PFSK-1 (cell line): Measurements from ENCODE around the gene RAB30.

DNA sequence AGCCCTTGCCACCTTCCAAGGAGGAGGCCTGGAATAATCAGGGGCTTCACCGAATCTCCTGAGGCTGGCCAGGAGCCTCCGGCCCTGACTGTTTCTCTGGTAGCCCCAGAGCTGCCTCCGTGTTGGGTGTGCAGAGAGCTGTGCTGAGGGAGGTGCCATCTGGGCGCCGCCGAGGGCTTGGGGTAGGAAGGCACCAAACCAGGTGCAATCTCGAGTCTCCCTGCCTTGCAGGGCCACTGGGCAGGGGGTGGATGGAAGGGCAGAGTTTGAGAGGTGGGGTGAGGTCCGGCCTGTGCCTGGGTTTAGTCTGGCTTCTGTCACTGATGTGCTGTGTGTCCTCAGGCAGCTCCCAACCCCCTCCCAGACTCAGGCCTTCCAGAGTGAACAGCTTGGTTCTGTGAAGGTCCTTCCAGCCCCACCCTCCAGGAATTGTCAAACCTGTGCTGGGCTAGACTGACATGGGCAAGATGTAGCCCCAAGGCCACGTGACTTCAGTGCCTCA is 2.7 kb downstream of the OMP start:
- RRBS: no CpG with 5 or more reads among the region's 9 CpGs

GRCh38 chr11:77122385-77122722 is 5.7 kb upstream of the MYO7A start:
- RRBS: 67% methylated on average over 3 of the region's 6 CpGs

DNA sequence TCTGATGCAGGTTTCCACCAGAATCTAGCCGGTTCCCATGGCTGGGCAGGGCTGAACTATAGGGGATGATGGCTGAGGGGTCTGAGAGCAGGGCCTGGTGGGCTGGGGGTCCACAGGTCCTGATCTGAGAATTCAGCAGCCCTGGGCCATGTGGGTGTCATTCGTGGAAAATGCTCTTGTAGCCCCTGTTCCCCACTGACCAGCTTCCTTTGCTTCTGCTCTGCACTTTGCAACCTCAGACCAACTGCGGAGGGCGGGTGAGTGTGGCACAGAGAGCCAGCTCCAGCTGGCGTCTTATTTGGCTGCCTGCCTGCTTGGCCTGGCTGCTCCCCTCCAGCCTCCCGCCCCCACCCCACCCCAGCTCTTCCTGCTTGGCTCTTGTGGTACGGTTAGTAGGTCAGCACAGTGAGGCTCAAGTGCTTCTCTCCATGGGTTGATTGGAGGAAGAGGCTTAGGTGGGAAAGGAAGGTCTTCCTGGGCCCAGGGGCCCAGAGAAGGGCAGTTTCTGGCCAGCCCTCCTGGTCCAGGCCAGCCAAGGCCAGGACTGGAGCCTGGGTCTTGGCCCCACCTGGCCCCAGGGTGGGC is 26.3 kb downstream of the MYO7A start:
- RRBS: no CpG with 5 or more reads among the region's 7 CpGs

DNA sequence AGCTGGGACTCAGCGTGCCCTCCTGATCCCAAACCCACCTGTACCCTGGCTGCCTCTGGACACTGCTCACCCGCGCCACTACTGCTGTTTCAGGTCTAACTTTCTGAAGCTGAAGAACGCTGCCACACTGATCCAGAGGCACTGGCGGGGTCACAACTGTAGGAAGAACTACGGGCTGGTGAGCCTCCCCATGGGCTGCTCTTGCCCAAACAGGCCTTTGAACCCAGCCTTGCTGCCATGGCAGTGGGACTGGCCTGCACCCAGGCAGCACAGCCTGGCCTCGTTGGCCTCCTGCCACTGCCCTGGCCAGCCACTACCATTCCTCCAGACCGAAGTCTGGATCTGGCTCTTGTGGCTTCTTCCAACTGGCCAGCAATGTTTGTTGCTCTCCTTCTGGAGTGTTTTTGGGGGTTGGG is 50.9 kb downstream of the MYO7A start:
- RRBS: no CpG with 5 or more reads among the region's 8 CpGs

DNA sequence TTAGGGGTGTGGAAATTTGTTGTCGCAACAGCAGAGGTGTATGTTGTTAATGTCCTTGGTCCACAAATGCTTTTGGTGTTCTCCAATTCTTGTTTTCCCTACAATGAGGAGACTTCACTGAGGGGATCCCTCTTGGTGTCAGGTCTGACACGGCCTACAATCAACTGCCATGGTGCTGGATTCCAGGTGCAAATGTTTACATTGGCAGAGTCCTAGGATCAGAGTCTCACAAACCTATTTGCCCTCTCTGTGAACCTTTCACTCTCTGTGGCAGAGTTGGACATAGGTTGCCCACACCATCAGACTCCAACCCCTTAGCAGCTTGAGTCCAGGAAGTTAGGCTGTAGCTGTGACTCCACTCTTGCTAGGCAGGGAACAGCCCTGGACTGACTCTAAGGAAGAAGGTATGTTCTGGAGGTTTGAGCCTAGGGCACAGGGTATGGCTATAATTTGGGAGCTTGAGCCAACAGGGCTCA is 48.6 kb downstream of the GDPD4 start:
- RRBS: no CpG with 5 or more reads among the region's 2 CpGs

DNA sequence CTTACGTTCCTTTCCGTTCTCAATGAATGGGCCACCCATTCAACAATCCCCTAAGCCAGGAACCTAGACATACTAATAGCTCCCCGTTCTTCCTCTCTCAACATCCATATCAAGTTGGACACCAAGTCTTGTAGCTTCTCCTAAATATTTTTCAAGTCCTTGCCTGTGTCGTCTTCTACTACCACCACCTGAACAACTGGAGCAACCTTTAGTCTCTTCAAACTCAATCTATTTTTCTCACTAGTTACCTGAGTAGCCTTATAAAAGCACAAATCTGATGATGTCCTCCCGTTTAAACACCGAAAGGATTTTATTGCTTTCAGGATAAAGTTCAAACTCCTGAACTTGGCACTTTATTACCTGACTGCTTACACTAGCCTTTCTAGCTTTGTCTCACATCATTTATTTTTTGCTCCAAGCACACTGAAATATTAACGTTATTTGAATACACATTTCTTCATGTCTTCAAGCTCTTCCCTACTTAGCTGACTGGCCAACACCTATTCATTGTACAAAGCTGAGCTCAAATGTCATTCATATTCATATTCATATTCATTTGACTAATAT is 1.3 kb upstream of the PAK1 start:
- RRBS: no CpG with 5 or more reads among the region's 7 CpGs

DNA sequence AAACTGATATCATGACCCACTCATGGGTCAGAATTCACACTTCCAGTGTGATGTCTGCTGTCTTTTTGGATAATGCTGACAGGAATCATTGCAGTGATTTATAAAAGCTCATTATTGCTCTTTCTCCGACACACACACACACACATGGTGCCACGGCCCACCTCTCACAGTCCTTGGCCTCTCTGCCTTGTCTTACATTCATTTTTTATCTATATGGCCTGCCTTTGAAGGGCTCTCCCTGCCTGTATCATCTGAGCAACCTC is 24.4 kb upstream of the PAK1 start:
- RRBS: no CpG with 5 or more reads among the region's 2 CpGs

DNA sequence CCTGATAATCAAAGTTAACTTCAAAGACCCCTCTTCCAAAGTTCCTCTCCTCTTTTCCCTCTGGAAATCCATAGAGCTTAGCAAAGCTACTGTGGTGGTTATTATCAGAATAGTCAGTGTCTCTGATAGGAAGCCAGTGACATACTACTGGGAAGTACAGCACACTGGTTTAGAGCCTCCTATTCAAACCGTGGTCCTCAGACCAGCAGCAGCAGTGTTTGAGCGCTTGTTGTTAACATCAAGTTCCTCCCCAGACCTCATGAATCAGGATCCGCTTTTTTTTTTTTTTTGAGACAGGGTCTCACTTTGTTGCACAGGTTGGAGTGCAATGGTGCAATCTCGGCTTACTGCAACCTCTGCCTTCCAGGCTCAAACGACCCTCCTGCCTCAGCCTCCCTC is 1.2 kb downstream of the NDUFC2 start:
- RRBS: no CpG with 5 or more reads among the region's 5 CpGs

DNA sequence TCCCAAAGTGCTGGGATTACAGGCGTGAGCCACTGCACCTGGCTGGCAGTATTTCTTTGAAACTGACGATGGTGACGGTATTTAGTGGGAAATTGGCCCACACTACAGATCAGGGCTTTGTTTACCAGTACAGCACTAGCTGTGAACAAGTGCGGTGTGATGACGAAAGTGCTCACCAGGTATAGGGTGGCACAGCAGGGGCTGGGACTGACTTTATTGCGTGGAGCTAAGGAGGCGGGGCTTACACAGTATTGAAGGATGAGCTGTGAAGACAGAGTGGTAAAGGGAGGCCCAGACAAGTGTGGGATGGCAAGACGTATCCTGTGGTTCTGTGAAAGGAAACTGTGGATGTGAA is 20.3 kb downstream of the KCTD21 start:
- RRBS: no CpG with 5 or more reads among the region's 8 CpGs

GRCh38 chr11:78220930-78221267 is 32.2 kb downstream of the USP35 start:
- RRBS: no CpG with 5 or more reads among the region's 5 CpGs

DNA sequence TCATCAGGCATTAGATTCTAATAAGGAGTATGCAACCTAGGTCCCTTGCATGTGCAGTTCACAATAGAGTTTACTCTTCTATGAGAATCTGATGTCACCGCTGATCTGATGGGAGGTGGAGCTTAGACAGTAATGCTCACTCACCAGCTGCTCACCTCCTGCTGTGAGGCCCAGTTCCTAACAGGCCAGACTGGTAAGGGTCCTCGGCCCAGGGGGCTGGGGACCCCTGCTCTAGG is 107.2 kb downstream of the USP35 start:
- RRBS: no CpG with 5 or more reads among the region's 2 CpGs

- RRBS: no CpG with 5 or more reads among the region's 4 CpGs
These were observed 66.7 kb downstream of the GAB2 start for GRCh38 chr11:78350979-78351215.

GRCh38 chr11:78394522-78395235 is 22.9 kb downstream of the GAB2 start:
- RRBS: no CpG with 5 or more reads among the region's 11 CpGs

DNA sequence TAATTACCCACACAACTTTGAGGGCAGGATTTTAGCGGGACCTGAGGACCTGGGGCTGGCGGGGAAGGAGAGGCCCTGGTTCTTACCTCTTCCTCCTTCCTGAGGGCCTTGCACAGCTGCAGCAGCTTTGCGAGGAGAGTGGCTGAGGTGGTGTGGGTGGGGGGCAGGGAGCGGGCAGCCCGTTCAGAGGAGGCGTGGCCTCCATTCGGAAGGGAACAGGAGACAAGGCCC is 76.4 kb upstream of the NARS2 start:
- RRBS: no CpG with 5 or more reads among the region's 7 CpGs

GRCh38 chr11:78734372-78734752 is 159.7 kb upstream of the NARS2 start:
- RRBS: no CpG with 5 or more reads among the region's 1 CpG

GRCh38 chr11:79437136-79438272 is 3.3 kb downstream of the TENM4 start:
- RRBS: 2% methylated on average over 42 of the region's 89 CpGs

DNA sequence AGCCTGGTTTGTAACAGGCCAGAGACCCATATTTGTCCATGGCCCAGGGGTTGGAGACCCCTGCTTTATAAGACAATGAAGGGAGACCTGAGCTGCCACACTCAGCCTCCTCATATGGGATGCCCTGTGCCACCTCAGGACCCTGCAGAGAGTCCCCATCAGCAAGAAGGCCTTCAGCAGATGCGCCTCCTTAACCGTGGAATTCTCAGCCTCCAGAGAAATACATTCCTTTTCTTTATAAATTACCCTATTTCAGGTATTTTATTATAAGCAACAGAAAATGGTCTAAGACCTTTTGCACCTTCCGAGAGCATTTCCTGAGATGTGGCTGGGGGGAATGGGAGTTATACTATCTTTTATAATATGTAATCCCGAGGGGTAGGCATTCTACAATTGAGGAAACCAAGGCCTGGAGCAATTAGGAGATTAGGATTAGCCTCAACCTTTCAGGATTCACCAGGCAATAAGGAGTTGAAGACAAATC is 139.9 kb upstream of the TENM4 start:
- RRBS: no CpG with 5 or more reads among the region's 4 CpGs

DNA sequence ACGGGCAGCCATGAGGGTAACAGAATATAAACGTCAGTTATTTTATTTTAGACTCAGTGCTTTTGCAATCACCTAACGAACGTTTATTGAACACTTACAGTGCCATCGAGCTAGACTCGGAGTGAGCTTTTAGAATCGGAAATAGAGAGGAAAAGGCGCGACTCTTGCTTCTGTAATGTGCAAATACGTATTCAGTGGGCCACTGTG is 317 bp downstream of the DDIAS start:
- RRBS: no CpG with 5 or more reads among the region's 10 CpGs

GRCh38 chr11:83070934-83071955 is at the start of gene RAB30:
Gene RAB30, minus strand, starts transcription at chr11:83071897.
- RRBS: no CpG with 5 or more reads among the region's 30 CpGs